HL-60 (cell line): Measurements from ENCODE around the genes PITHD1 and CLIC4.

DNA sequence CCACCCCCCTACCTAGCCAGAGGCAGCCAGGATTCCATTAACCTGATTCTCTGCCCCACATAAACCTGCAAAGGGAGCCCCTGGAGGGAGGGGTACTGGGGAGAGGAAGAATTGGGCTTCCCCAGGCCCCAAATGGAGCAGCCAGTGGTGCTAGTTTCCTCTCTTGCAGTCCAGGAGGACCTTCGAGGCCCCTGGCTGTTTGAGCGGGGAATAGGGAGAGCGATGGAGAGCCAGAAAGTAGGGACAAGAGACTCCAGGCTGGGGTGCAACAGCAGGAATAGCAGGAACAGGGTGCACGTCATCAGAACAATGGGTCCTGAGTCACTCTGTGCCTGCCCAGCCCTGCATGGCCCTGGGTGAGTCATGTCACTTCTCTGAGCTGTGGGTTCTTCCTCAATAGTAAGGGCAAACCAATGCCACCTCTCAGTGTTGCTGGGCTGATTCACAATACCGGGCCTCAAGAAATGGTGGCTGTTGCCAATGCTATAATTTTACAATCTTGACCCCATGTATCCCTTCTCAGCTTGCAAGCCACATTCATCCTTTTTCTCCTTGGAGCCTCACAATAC, 121.3 kb downstream of the EPHB2 start:
- RRBS = no CpG with 5 or more reads among the region's 5 CpGs

- RRBS = 85% methylated on average over 13 of the region's 54 CpGs
Measured at GRCh38 chr1:22953048-22953470, 19.6 kb downstream of the LACTBL1 start.

GRCh38 chr1:23030209-23030699, 11.0 kb downstream of the KDM1A start:
- RRBS = no CpG with 5 or more reads among the region's 1 CpG

DNA sequence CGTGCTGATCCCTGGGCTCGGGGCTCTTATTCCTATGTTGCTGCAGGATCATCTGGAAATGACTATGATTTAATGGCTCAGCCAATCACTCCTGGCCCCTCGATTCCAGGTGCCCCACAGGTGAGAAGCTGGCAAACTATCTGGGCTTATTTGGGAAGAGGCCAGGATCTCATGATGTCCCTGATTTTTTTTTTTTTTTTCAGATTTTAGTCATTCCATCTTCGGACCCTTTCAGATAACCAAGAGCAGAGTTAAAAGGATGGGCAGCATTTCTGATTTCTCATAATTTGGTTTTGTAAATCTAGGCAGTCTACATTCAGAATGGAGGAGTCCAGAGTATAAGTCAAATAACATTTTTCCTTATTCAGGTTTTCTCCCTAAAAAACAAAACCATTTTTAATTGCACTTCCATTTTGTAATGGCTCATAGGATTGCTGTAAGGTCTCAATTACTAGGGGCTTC, 63.0 kb downstream of the KDM1A start:
- RRBS = no CpG with 5 or more reads among the region's 4 CpGs

GRCh38 chr1:23366484-23367224, 3.0 kb downstream of the ZNF436 start:
- RRBS = no CpG with 5 or more reads among the region's 11 CpGs

DNA sequence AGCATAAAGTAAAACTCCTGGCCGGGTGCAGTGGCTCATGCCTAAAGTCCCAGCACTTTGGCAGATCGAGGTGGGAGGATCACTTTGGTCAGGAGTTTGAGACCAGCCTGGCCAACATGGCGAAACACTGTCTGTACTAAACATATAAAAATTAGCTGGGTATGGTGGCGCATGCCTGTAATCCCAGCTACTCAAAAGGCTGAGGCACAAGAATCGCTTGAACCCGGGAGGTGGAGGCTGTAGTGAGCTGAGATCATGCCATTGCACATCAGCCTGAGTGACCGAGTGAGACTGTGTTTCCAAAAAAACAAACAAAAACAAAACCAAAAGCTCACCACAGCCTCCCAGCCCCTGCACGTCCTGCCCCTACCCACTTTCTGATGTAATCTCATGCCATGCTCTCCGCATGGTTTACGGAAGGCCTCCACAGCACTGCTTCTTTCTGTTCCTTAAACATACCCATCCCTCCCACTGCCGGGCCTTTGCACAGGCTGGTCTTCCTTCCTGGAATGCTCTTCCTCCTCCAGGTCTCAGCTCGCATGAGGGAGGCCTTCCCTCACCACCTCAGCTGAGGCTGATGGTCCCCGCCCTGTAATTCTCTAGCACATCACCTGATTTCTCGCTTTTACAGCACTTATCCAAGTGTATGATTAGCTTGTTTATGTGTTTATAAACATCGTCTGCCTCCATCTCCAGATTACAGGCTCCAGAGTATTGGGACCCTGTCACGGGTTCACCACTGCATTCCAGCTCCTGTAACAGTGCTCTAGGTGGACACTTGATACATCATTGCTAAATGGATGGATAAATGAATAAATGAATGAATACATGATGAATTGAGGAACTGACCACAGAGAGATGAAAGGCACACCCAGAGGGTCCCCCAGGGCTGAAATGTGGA, 22.3 kb downstream of the TCEA3 start:
- RRBS = no CpG with 5 or more reads among the region's 16 CpGs

DNA sequence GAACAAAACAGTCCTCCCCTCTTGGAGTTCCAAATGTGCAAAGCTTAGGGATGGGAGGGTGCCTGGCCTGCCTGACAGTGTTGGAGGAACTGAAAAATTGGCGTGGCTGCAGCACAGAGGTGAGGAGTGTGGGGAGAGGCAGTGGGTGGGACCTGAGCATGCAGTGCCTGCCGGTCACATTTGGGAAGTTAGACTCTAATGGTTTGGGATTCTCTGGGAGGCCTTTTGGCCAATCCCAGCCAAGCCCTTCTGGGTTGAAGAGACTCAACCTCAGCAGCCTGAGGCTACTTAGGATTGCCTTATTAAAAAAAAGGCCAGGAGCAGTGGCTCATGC, 2.3 kb upstream of the TCEA3 start:
- RRBS = no CpG with 5 or more reads among the region's 2 CpGs

GRCh38 chr1:23595892-23596136, 36.5 kb upstream of the ID3 start:
- RRBS = no CpG with 5 or more reads among the region's 2 CpGs

GRCh38 chr1:23627709-23628060, 63.9 kb upstream of the RPL11 start:
- RRBS = no CpG with 5 or more reads among the region's 8 CpGs

GRCh38 chr1:23777900-23779120, at the start of gene PITHD1:
PITHD1 (plus strand) TSS chr1:23778418.
- RRBS = no CpG with 5 or more reads among the region's 102 CpGs

- RRBS = no CpG with 5 or more reads among the region's 17 CpGs
Measured at GRCh38 chr1:23957943-23958694, 1.5 kb upstream of the PNRC2 start.

DNA sequence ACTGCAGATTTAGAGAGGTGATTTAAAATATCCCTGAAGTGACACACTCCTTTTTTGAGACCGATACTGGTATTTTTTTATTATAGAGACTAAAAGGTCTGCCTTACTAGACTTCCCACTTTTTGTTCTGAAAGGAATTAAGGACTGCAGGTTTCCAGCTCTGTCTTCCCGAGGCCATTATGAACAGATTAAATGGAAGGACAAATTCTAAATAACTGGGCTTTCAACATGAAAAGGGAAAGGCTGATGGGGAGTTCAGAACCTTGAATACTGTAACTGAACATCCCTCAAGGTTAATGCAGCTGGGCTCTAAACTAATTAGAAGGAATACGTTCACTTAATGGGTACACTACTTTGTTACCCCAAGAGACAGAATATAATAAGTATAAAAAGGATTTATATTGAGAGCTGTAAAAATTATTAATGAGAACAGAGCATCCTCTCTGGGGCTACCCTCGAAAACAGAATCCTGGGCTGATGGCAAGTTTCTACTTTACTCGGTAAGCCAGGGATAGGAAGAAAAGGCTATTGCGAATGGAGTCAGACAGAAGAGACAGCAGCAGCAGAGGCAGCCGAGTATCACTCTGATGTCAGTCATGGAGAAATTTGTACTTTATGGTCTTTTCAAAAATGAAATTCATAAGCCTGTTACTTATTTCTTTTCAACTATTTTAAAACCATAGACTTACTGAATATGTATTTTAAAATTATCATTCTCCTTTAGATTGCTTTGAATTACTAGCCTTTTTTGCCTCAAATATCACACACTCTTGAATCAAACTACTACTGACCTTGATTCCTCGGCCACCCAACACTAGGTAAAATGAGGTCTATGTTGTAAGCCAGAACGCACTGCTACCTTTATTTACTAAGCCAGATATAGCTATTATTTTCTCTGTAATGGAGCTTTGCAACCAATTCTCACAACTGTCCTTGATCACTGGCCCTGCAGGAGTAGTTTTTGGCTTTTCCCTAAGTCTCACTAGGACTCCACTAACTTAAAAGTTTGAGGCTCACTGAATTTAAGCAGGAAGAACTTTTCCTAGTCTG, 3.6 kb downstream of the SRSF10 start:
- RRBS = no CpG with 5 or more reads among the region's 9 CpGs

DNA sequence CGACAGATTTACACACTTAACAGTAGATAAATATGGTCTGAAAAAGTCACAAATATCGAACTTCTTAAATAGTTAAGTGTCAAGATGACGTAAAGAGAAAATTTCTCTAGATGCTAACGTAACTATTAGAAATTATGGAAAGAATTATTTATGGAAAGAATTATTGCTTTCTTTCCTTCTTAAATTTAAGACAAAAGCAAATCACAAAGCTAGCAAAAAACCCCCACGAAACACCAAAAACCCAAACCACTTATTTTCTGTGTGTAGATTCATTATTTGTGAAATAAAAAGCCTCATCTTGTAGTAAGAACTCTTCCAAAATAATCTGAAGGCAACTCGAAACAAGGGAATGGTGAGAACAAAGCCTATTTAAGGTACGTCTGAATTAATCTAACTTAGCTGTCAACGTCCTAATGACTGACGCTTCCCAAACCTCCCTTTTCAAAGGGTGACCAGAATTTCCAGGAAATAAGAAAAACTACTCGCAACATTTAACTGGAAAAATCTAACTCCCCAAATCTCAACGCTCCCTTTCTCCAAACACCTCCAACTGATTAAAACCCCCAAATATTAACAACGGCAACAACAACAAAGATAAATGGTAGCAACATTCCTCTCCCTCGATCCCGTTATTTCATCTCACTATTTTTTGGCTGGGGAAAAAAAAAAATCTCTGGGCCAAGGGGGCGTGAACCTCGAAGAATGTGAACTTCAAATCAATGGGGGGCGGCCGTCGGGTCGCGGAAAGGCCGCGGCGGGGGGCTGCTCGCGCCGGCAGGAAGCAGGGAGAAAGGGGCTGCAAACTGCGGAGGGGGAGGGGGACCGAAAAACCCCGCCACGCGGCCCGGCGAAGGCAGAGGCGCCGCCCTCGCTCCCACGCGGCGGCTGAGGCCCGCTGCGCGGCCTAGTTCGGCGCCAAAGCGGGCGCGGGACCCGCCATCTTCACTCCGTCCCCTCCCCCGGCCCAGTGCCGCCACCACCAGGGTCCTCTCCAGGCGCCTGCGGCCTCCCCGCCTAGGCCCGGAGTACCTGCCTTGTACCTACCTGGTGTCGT, 653 bp downstream of the SRSF10 start:
- RRBS = 4% methylated on average over 23 of the region's 57 CpGs

- RRBS = 86% methylated on average over 1 of the region's 23 CpGs
Measured at GRCh38 chr1:24108289-24109428, 3.3 kb downstream of the MYOM3 start.

DNA sequence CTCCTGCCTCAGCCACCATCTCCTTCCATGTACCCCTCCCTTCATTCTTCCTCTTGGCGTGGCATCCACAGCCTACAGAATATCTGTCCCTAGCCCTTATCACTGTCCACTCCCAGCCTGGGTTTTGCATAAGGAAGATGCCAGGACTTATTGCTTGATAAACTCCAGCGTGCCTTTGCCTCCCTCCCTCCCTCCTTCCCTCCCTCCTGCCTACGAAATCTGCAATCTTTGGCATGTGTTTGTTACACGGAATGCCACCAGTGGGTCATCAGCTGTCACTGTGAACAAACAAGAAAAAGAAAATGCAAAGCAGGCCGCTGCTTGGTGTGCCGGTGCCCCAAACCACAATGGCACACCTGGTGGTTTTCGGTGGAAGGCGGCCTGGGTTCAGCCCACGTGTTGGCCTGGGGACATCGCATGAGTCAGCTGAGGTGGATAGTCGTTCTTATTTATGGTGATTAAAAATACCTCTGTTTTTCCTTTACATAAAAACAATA, 16.2 kb upstream of the IFNLR1 start:
- RRBS = no CpG with 5 or more reads among the region's 11 CpGs

DNA sequence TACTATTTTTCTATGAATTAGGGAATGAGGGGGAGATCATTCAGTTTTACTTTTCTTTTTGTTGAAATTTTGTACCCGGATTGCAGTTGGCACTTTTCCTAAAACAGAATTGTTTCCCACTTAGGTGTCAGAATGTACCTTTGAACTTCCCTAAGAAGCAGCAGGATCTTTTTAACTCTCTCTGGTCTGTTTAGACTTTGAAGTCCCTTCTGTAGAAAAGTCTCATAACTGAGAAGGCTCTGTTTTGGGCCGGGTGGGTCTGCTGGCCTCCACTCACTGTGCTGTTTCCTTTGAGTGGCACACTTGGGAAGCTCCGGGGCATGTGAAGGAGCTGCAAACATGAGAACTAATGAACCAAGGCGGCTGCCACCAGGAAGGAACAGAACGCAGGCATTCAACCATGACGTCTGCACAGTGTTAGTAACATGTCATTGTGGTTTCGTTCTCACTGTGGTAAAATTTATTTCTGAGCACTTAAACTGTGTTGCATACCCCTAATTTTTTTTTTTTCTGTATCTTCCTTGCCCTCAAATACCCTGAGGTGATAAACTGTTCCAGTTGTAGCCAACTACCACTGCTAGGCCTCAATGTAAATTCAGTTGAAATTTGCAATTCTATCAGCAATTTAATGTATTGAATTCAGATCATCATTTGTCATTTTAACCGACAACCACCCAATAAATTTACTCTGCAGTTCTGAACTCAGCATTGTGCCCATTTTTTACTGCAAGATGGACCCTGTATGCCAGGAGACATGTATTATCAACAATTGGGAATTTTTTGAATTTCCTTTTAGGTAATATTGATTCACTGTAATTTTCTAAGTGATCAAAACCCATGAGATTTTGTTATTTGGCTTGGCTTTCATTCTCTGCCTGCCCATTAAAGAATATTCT, 19.3 kb upstream of the NCMAP start:
- RRBS = 64% methylated on average over 2 of the region's 8 CpGs

- RRBS = no CpG with 5 or more reads among the region's 7 CpGs
Measured at GRCh38 chr1:24540900-24541472, 14.9 kb upstream of the NCMAP start.

DNA sequence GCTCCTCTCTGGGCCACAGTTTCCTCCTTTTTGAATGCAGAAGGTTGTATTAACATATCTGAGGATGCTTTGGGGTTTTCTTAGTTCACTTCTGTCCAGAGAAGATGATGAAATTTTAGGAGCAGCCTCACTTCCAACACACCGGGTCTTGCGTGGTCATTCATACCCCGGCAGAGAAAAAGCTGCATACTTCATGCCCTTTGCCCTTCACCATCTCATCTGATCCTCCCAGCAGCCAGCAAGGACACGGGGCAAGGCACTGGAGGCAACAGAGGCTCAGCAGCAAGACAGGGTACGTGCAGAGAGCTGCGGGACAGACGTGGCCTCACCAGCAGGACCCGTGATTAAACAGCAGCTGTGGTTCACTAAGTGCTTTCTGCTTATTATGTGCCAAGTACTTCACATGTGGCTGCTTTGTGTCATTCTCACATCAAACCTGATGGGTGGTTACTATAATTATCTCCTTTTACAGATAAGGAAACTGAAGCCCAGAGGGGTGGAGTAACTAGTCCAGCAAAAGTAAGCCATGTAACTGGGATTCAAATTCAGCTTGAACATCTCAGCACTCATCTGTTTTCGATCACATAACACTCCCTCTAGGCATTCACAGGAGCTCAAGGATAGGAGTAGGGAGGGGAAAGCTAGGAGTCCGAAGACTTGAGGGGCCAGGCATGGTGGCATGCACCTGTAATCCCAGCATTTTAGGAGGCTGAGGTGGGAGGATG, 51.0 kb upstream of the CLIC4 start:
- RRBS = no CpG with 5 or more reads among the region's 10 CpGs

DNA sequence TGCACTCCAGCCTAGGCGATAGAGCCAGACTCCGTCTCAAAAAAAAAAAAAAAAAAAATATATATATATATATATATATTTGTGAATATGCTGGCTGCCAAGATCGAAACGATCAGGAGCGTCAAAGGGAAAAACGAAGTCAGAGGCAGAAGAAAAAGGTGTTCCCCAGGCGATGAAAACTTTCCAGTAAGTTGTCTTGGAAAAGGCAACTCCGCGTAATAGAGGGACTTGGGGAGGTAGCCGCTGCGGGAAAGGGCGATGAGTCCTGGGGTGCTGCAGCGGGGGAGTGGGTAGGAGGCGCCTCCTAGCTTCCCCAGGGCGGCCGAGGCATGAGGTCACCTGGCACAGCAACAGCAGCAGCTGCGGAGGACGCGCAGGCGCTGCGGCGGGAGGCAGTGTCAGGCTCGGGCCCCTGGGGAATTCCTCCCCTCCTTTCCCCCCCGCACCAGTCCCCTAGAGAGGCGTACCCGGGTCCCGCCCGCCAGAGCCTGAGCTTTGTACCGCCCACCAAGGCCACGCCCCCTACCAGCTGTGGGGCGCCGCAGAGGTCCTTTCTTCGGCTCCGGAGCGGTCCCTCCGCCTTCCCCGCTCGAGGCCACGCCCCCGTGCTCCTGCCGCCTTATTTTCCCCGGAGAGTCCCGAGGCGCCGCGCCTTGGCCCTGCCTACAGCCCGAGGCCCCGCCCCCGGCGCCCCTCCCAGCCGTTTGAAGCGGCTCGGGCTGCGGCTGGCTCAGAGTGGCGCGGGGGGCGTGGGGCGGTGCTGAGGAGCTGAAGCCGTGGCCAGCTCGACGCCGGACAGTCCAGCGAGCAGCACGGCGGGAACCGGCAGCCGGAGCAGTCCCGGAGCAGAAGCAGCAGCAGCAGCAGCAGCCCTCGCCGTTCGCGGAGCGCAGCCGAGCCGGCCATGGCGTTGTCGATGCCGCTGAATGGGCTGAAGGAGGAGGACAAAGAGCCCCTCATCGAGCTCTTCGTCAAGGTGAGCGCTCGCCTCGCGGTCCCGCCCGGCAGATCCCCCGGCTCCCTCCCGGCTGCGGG, at the start of gene CLIC4:
CLIC4 (plus strand) TSS at position 798 of the 1,035 bp plus-strand sequence.
- RRBS = 2% methylated on average over 44 of the region's 89 CpGs